Endodermal cell (in vitro differentiated cells): ENCODE data around the genes HES1 and CPN2.

- PRO-cap = no peak
These were observed 76.7 kb downstream of the MB21D2 start for GRCh38 chr3:192840845-192841372.

DNA sequence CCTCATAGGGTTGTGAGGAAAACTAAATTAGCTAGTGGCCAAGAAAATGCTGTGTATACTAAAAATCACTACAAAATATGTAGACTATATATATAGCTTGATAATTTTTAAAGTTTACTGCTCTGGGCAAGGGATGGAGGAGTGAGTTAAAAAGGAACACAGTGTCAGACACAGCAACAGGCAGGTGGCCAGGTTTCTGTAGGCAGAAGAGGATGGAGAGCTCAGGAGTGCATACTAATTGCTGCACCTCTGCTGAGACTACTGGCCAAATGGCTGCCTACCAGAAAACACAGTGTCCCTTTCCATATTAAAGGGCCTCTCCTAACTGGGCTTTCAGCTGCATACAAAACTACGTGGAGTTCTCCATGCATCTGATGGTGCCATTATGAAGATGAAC lies 1.9 kb downstream of the ATP13A4 start:
- PRO-cap = no peak

GRCh38 chr3:193554032-193554642 lies 558 bp downstream of the ATP13A4 start:
- PRO-cap = no peak

- PRO-cap = unidirectional peak, minus-strand start at chr3:193593932
These were observed 797 bp downstream of the OPA1 start for GRCh38 chr3:193593802-193594208.

DNA sequence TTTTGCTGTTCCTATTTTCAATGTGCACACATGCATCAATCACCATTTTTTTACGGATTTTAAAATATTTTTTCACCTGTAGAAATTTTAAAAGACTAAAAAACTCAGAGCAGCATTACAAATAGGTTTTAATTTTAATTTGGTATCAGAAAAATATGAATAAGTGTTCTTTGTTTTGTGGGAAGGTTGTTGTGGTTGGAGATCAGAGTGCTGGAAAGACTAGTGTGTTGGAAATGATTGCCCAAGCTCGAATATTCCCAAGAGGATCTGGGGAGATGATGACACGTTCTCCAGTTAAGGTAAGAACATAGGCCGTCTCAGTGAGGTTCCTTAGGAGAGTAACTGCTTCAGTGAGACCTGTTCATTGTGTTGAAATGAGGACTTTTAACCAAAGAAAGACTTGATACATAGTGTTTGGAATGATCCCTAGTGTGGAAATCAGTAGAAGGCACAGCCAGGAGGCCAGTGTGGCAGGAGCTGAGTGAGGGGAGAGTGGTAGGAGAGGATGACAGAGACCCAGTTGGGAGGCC lies 44.8 kb downstream of the OPA1 start:
- PRO-cap = no peak

DNA sequence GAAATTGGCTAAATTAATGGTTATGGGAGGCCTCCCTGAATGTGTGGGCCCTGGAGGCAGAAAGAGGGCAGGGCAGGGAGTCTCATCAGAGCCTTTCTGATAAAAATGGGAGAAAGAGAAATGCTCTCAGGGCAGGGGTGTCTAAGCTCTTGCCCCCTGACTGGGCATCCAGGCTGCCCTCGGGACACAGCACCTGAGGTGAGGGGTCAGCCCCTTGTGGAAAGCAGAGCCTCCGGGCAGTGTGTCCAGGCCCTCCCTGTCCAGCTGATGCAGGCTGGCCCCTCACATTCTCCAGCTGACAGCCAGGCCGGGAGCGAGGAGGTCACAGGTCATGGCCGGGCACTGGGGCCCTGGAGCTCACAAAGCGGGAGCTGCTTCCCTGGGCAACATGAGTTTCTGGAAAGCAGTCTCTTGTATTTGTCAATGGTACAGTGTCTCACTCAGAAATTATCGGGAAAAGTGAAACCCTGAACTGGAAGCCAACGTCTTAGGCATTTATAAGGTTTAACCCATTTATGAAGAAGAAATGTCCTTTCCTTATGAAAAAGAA lies 118.4 kb downstream of the OPA1 start:
- PRO-cap = no peak

DNA sequence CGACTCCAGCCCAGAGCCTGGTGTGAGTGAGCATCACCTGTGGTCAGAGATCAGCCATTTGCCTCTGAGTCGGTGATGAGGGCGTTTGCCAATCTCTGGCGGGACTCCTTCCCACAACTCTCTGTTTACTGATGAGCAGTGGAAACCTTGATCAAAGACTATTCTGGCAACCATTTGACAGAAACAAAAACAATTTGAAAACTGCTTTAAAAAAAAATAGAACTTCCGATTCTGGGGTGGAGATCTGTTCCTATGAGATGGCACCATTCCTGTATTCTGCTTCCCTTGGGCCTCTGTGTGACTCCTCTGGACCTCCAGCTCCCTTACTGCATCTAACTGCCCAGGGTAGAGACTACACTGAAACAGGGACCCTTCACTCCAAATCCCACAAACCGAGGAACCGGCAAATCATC lies 63.7 kb upstream of the HES1 start:
- PRO-cap = no peak

DNA sequence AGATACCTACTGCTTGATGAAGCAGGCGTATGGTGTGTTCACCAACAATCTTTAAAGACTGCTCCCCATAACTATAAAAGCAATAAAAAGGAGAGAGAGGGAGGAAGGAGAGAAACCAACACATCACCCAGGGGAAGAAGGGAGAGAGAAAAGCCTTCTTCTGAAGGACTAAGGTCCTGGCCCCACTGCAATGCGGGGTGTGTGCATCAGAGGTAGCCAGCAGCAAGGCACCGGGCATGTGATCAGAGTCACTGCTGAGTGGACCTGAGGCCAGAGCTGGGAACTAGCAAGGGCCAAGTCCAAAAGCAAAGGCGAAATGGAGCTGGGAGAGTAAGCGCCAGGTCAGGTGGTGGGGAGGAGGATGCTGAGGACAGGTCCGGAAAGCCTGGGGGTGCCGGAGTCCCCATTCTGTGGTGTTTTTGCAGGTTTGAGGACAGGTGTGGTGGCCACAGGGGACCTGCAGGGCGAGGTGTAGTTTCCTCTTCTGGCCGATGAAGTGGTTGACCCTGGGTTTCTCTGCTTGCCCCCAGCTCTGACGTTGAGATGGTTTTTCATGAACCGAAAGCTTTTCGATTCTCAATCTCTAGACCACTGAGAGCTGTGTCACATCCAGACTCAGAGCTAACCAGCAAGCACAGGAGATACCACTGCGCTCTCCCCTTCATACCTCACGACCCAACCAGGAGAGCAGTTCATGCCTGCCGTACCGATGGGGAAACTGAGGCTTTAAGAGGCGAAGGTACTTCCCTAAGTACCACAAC lies 35.1 kb upstream of the HES1 start:
- PRO-cap = no peak

- PRO-cap = no peak
These were observed 11.9 kb upstream of the HES1 start for GRCh38 chr3:194124071-194124460.

DNA sequence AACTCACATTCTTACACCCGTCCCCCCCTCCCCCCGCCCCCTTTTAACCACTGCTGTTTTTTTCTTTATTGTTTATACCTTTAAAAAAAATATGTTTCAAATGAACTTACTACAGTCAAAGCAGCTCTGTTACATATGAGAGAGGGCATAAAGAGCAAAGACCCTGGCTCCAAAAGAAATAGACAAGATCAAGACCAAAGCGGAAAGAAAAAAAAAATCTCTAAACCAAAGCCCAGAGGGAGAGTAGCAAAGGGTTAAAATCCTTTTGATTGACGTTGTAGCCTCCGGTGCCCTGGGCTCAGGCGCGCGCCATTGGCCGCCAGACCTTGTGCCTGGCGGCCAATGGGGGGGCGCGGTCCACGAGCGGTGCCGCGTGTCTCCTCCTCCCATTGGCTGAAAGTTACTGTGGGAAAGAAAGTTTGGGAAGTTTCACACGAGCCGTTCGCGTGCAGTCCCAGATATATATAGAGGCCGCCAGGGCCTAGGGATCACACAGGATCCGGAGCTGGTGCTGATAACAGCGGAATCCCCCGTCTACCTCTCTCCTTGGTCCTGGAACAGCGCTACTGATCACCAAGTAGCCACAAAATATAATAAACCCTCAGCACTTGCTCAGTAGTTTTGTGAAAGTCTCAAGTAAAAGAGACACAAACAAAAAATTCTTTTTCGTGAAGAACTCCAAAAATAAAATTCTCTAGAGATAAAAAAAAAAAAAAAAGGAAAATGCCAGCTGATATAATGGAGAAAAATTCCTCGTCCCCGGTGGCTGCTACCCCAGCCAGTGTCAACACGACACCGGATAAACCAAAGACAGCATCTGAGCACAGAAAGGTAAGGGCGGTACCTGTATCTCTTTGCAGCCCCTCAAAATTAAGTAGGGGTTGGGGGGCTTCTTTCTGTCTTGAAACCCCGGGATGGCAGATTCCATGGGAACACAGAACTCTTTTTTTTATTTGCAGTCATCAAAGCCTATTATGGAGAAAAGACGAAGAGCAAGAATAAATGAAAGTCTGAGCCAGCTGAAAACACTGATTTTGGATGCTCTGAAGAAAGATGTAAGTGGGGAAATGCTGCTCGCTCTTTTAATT lies at the start of gene HES1:
Gene HES1 (plus strand): TSS at position 491 of the 1,088 bp plus-strand sequence.
- PRO-cap = bidirectional peak, plus-strand start at position 491 of the sequence, minus-strand start at position 207 of the sequence

DNA sequence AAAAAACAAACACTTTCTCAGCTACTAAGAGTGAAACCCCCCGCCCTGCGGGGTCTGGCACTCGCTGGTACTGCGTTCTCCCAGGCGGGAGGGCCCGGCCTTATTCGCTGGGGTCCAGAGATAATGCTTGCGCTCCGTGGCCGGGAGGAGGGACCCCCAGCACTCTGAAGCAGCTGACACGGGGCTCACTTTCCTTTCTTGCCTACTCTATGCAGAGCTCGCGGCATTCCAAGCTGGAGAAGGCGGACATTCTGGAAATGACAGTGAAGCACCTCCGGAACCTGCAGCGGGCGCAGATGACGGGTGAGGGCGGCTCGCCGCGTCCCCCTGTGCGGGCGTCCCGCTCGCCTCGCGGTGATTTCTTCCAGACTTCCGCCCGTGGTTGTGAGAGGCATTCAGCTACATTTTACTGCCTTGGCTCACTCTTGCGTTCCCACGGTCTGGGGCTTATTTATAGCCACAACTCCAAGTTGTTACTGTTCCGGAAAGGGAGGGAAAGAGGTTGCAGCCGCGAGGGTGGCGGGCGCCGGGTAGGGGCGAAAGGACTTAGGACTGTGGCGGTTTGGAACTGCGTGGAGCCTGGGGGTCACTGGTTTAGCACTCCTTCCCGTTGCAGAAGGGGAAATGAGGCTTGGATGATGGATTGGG lies 922 bp downstream of the HES1 start:
- PRO-cap = no peak

DNA sequence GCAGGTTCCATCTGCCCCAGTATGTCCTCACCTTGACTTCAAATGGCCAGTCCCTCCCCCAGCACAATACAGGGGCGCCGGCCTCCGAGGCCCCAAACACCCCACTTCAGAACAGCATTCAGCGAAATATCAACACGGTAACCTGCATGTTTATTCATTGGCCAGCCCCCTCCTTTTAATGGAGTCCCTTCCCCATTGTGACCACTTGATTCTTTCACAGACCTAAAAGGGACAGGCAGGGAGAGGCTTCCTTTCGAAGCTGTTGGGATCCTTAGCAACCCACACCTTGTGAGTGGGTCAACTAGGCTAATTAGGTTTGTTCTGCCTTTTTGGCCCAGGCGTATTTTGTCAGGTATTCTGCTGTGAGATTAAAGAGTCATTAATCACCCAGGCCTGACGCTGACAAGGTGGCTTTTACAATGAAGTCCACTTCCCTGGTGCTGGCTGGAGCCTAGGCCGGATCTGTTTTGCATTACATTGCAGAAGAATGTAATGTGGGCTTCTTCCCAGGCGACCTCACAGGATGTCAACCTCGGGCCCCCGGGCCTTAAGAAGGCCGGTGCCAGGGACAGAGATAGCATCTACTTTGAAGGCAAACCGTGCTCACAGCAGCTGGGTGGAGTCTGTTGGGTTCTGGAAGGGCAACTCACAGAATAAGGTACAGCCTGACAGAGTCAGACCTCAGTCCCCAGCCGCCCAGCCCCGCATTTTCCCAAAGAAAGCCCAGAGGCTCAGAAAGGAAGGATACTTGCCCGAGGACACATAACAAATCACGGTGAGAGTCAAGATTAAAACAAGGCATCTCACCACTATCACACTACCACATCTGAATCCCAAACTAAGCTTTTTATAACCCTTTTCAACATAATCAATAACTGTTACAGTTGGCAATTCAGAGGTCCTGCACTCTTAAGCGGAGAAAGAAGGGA lies 76.9 kb downstream of the HES1 start:
- PRO-cap = bidirectional peak, plus-strand start at position 532 of the sequence, minus-strand start at position 421 of the sequence

DNA sequence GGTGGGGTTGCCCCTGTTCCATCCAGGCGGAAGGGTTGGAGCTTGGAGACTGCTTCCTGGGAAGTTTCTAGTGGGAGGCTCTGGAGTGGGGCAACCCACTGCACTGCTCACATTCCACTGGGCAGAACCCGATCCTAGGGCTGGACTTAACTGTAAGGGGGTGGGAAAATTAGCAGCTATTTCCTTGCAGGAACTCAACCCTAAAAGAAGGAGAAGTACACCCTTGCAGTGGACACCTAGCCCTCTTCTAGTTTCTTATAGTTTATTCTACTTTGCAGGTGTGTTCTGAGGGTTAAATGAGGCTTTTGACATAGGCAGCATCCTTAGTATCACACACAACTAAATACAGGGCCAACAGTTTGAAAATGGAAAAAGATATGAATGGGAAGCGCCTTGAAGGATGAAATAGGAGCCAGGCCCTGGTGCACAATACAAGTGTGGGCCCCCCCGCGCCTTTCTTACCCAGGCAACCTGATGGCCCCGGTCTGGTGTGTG lies 102.1 kb downstream of the CPN2 start:
- PRO-cap = no peak

DNA sequence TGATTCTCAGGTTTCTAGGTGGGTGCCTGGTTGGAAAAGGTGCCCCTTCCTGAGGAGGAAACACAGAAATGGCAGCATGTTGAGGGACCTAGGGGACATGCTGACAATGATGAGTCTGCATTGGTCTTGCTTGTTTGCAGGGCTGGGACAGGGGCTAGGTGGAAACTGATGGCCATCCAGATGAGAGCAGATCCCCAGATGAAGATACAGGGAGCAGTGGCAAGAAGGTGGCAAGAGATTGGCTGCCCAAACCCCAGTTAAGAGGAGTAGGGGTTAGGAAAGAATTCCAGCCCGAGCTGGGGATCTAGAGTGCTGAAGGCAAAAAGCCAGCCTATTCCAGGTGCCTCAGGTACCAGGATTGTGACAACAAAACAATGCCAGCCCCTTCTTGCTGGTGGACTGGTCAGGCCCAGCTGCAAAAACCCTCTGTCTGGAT lies 98.2 kb downstream of the CPN2 start:
- PRO-cap = no peak

DNA sequence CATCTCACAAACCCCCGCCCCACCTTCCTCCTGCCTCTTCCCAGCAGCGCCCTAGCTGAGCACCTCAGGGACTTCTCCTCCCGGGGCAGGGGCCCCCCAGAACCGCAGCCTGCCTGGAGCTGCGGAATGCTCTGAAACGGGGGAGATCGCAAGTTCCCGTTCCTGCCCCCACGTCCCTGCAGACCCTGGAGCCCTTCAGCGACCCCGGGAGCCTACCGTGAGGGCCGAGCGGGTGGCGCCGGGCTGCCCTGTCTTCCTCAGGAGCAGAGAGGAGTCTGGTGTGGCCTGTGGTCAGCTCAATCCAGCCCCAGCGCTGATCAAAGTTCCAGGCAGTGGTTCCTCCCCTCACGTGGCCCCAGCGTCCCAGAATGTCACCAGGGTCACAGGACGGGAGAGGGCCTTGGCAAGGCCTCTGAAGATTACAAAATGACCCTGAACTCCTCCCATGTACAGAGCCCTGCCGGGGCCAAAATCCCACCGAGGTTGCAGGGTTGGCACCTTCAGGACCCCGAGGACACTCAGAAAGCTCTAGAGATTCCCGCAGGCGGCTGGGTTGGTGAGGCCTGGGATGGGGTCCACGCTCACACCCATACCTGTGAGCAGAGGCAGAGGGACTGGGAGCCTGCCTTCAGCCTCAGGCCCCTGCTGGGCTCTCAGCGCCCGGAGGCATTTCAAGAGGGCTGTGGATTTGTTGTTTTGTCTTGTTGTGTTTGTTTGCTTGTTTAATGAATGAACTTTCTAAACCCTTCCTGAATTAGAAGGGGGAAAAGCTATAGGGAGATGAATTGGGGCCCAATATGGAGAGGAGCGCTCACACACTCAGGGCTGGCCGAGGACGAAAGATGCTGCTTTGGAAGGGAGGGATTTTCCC lies at the start of gene CPN2:
Gene CPN2 (minus strand): TSS at position 303 of the 871 bp plus-strand sequence.
- PRO-cap = no peak

DNA sequence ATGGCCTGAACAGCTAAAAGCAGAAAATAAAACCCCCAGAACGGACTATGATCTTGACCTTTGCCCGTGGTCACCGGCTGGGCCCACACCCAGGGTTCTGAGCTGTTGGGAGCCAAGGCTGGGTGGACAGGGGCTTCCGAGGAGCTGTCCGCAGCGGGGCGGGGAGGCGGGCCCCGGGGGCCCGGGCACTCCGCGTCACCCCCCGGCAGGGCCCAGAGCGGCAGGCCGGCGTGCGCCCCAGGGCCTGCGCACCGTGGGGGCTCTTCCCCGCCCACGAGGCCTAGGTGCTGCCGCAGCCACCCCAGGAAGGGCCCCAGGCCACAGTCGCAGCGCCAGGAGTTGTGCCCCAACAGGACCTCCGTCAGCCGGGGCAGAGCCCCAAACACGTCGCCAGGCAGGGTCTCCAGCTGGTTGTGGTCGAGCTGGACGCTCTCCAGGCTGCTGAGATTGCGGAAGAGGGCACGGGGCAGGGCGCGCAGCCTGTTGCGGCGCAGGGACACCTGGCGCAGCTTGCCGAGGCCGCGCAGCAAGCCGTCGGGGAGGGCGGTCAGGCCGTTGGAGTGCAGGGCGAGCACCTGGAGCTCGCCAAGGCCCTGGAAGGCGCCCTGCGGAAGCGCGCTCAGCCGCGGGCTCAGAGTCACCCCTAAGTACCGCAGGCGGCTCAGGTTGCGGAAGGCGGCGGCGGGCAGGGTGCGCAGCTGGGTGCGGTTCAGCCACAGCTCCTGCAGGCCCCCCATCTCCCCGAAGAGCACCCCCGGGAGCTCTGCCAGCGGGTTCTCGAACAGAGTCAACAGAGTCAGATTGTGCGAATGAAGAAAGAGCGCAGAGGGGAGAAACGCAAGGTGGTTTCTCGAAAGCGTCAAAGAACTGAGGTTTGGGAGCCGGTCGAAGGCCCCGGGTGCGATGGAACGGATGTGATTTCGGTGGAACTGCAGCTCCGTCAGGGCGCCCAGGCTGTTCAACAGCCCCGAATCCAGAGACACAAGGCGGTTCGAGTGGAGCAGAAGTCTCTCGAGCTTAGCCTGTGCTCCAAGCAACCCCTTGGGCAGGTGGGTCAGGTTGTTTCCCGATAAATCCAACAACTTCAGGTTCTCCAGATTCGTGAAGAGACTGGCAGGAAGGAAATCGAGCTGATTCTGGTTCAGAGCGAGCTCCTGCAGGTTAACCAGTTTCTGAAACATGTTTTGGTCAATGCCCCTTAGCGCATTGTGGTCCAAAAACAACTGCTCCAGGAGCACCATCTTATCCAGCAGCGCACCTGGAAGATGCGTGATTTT lies 1.9 kb downstream of the GP5 start:
- PRO-cap = no peak

- PRO-cap = no peak
These were observed 6.0 kb upstream of the GP5 start for GRCh38 chr3:194404801-194405651.

- PRO-cap = bidirectional peak, plus-strand start at chr3:194486509, minus-strand start at chr3:194486502
These were observed 735 bp downstream of the ATP13A3 start for GRCh38 chr3:194485863-194486670.

DNA sequence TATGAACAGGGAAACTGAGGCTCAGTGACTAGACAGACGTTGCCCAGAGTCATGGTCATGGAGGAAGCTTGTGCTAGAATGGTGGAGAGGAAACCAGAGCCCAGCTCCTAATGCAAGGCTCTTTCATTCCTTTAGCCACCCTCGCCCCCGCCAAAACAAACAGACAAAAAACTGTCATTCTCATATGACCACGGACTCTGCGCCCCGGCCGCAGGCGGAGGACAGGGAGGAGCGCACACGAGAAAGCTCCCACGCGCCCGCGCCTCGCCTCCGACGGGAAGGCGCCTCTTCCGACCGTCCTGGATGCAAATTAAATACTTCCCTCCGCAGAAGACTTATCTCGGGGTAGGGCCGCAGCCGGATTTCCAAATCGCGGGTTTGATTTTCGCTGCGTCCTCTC lies 519 bp upstream of the ATP13A3 start:
- PRO-cap = bidirectional peak, plus-strand start outside the sequence, minus-strand start at position 312 of the sequence

DNA sequence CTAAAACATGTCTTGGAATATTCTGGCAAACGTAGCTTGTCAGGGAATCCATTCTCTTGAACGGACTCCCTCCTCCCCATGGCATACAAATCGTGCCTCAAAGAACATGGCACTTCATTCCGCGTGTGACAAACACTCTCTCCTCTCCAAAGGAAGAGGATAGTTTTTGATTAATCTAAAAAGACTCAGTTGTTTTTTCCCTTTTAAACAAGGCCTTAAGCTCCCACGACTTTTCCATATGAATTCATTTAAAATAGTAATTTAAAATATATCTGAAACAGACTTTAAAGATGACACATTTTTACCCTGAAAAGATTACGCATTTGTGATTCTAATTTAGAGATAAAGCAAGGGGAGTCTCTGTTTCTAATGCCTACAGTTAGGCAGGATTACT lies 15.6 kb upstream of the TMEM44 start:
- PRO-cap = no peak